Monocyte (primary cell): ENCODE data around the genes SLC31A2 and COL27A1.

GRCh38 chr9:112429978-112430444, 50.1 kb downstream of the HSDL2 start:
- PRO-cap, 2 experiments: no peak in any of the 2 experiments

DNA sequence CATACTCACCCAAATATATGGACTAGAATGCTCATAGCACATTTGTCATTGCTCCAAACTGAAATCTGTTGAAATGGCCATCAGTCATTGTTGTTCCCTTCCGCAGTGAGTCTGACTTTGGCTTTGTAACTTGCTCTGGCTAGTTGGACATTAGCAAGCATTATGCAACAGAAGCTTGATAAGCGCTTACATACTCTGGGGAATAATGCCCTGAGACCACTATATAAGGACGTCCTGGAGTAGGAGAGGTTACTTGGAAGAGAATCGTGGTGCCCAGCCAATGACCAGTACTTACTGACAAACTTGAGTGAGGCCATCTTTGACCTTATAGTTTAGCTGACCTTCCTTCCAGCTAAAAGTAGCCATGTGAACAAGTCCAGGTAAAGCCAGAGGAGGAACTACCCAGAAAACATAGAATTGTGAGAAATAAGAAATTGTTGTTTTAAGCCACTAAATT, 9.1 kb downstream of the KIAA1958 start:
- PRO-cap, 2 experiments: peak in 1 of 2 experiments; most common plus-strand start position 252 of the sequence (in 1)

DNA sequence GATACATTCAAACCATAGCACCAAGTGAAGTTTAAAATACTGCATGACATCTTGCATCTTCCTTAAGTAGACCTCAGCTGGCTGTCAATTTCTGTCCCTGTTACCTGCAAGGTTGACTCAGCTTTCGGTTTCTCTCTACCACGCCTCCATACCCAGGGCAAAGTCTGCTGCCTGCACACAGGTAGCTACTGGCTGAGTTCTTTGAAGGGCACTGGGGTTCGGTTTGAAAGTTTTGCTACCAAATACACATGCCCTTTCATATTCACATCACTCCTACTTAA, 69.5 kb downstream of the KIAA1958 start:
- PRO-cap, 2 experiments: no peak in any of the 2 experiments

GRCh38 chr9:112753655-112754170, 3.2 kb downstream of the SNX30 start:
- PRO-cap, 2 experiments: no peak in any of the 2 experiments

GRCh38 chr9:112760337-112760698, 9.8 kb downstream of the SNX30 start:
- PRO-cap, 2 experiments: no peak in any of the 2 experiments

GRCh38 chr9:112809218-112810003, 58.9 kb downstream of the SNX30 start:
- PRO-cap, 2 experiments: peak in 1 of 2 experiments; most common plus-strand start chr9:112809768 (in 1)

DNA sequence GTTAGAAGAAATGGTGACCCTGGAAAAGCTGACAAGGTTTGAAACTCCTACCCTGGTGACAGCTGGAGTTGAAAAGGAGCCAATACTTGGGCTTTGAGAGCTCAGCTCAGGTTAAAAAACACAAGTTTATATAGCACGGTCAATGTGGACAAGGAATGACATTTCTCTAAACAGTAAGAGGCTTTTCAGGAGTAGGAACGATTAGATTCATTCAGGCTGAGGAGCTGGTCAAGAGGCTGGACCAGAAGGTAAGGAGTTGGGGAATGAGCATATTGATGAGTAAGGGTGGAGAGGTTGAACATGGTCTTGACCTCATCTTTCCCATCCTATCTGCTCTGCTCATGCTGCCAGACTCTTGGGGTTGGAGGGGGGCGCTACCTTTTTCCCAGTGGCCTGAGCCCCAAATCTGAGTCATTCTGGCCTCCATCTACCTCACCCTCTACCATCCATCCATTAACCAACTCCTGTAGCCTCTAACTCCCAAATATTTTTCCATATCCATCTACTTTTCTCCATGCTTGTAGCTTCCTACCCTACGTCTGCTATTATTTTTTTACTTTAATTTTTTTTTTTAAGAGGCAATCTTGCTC, 13.4 kb downstream of the SLC46A2 start:
- PRO-cap, 2 experiments: peak in 1 of 2 experiments; most common plus-strand start position 353 of the sequence (in 1)

DNA sequence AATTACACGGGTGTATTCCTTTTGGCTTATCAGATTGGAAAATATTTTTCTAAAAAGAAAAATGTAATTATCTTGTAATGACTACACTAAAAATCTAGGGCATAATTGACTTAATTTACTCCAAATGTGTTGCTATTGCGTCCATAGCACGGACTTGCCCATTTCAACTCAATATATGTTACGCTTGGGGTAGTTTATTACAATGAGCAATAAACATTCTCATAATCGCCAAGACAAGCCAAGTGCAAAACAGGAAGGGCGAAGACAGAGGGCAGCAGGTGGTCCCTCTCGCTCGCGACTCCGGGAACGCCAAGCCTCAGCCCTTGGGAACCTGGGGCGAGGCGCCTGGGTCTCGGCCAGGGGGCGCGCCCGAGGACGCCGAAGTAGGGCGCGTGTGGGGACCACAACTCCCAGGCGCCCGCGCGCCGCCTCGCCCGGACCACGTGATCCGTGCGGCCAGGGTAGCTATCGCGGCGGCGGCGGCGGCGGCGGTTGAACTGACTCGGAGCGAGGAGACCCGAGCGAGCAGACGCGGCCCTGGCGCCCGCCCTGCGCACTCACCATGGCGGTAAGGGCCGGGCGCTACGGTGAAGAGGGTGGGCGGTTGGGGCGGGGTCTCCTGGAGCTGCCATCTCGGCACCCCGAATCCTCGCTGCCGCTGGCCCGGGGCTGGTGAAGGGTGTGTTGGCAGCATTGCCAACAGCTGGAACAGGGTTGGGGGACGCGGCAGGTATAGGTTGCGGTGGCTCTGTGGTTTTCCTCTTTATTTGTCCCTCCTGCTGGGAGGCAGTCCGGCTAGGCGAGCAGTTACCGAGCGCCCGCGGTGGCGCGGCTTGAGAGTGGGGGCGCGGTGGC, at the start of gene SLC31A2:
Gene SLC31A2 (plus strand): TSS at position 495 of the 855 bp plus-strand sequence.
- PRO-cap, 2 experiments: peak in 2 of 2 experiments; most common plus-strand start position 500 of the sequence (in 2); most common minus-strand start position 321 of the sequence (in 1)

DNA sequence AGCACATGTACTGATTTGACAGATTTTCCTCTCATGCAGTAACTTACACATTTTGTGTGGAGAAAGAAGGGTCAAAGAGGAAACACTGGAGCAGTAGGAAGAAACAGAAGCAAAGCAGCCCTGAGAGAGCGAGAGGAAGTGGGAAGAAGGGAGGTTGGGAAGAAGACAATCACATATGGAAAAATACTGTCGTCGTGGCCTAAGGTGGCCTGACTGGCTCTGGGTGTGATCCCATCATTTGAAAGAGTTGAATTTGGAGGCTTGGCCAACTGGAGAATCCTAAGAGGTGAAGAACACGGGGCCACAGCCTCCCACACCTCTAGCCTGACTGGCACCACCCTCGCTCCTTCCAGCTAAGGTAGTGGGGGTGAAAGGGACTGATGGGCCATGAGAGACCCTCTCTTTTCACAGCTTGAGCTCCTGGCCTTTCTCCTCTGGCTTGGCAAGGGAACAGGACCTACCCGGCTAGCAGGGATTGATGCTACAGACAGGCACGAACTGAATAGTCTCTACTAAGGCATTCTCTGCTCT, 15.7 kb downstream of the SLC31A2 start:
- PRO-cap, 2 experiments: peak in 1 of 2 experiments; most common plus-strand start position 277 of the sequence (in 1)

DNA sequence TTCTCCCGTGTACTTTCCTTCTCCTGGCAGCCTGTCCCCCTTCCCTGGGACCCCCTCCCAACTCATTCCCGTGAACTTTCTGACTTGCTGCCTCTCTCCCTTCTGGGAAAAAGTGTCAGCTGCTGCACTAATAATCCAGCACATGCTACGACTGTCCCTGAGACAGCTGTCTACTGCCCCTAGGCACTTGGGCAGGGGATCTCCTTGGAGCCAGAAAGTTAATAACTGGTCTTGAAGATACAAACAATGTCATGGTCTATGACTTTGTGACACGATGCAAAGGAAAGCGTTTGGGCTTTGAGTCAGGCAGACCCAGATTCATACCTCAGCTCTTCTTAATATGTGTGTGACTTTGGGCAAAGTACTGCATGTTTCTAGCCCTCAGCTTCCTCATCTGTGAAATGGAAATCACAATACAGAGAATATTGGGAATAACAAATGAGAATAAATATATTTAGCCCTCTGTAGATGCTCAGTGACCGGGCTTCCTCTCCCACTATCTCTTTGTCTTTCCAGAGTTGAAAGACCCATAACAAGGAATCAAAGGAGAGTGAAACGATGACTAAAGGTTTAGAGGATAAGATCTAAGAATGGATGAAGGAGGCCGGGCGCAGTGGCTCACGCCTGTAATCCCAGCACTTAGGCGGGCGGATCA, 10.2 kb upstream of the RNF183 start:
- PRO-cap, 2 experiments: no peak in any of the 2 experiments

DNA sequence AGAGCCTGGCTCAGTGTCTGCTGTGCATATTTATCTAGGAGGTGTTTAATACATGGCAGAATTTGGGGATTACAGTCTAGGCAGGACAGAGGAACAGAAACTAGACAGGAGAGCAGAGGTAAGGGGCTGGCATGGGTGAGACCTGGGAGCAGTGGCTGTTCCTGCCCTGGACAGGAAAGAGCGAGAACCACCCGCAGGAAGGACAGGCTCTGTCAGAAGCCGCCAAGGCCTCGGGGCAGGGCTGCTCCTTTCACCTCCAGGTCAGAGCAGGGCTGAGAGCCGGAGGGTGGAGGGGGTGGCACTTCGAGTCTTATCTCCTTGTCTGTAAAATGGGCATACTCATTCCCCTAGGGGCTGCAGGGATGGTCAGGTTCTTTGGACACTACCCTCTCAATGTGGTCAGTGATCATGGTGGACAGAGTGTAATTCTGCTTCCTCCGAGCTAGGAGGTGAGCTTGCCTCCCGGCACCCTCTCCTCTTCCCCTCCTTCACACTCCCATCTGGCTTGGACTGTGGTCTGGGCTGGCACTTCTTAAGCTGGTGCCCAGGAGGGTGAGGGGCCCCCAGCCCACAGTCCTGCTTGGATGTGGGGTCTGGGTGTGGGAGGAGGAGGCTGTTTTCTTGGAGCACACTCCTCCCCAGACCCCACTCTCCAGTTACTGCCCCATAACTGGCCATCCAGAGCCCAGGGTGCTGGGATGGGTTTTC, 39.6 kb downstream of the RGS3 start:
- PRO-cap, 2 experiments: no peak in any of the 2 experiments

DNA sequence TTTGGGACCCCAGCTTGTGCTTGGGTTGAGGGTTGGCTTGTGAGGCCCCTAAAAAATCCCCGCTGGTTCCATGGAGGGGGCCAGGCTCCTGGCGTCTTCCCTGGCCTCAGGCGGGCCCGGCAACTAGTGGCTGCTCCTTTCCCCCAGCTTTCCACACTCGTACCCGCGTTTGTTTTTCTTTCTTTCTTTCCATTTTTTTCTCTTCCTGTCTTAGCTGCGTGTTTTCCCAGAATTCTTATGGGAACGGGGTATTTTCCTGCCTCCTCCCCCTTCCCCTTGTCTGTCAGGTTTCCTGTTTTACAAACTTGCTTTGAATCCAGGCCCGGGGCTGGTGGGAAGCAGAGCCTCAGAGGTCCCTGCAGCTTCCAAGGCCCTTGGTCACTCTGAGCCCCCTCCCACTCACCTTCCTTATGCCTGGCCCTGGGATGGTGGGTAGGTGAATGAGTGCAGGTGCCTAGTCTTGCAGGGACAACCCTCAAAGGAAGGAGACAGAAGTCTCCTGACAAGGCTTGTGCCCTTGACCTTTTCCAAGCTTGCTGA, 40.3 kb downstream of the RGS3 start:
- PRO-cap, 2 experiments: no peak in any of the 2 experiments

- PRO-cap, 2 experiments: no peak in any of the 2 experiments
Observed at GRCh38 chr9:113511897-113512791, 48.6 kb downstream of the RGS3 start.

DNA sequence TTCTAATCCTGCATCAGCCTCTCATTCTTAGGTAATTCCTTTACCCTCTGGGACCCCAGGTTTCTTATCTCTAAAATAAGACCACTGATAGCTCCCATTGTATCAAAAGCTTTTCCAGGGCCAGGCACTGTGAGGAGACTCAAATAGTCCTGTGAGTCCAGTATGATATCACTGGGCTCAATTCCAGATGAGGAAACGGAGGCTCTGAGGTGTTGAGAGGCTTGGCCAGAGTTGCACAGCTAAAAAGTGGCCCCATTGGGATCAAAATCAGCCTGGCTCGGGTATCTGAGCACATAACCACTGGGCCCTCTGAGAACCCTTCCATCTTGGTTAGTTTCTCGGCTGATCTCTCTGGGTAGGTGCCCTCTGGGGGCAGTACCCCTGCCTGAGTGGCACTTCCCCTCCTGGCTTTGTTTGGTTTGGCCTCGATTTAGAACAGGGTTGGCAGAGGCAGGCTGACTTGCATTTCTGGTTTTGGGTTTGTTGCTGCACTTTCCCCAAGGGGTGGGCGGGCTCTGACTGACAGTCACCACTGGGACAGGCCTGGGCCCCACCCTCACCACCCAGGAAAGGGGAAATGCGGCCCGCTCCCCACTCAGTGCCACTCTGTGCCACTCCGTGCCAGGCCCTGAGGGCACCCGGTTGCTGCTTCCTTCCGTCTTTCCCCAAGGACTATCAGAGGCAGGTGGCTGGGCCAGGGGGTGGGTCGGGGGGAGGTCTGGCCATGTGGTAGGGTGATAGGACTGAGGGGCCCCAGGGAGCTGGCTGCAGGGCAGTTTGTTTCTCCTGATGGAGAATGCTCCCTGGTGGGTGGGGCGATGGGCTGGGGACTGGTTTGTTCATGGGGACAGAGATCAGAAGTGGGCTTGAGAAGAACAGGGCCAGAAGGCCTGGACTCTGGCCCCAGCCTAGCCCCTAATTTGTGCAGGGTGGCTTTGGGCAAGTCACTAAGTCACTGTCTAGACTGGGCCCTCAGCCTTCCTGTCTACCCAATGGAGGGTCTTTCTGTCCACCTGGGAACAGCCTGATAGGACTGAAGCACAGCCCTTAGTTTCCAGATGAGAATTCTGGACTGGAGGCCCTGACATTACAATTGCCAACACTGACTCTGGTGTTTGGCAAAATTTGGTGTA, 117.2 kb downstream of the RGS3 start:
- PRO-cap, 2 experiments: peak in 2 of 2 experiments; most common plus-strand start position 601 of the sequence (in 2); most common minus-strand start position 351 of the sequence (in 2)

- PRO-cap, 2 experiments: no peak in any of the 2 experiments
Observed at GRCh38 chr9:113597864-113598847, 134.6 kb downstream of the RGS3 start.

- PRO-cap, 2 experiments: no peak in any of the 2 experiments
Observed at GRCh38 chr9:113675382-113676034, 200.6 kb upstream of the ZNF618 start.

DNA sequence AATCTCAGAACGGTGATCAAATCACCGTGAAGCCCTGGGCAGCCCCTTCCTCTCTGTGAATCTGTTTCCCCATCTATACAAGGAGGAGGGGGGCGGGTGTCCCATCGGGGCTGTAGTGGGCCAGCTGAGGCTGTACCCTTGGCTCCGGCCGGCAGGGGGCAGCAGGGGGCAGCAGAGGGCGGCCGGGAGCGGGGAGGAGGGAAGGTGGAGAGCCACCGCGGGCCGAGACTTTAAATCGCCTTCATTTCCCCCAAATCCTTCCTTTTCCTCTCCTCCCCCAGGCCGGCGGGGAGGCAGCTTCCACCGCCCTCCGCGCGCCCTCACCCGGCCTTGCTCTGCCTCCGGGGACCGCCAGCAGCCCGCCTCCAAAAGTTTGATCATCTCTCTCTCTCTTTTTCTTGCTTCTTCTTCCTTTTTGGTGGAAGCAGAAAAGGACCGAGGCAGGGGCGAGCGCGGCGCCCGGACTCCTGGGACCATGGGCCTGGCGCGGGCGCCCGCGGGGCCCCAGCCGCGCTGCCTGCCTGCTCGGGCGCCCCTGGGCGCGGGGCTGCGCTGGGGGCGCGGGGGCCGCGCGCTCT, at the start of gene COL27A1:
Gene COL27A1 (plus strand): TSS at position 261 of the 578 bp plus-strand sequence.
- PRO-cap, 2 experiments: no peak in any of the 2 experiments

GRCh38 chr9:114264784-114265728, 57.8 kb upstream of the ORM1 start:
- PRO-cap, 2 experiments: no peak in any of the 2 experiments

DNA sequence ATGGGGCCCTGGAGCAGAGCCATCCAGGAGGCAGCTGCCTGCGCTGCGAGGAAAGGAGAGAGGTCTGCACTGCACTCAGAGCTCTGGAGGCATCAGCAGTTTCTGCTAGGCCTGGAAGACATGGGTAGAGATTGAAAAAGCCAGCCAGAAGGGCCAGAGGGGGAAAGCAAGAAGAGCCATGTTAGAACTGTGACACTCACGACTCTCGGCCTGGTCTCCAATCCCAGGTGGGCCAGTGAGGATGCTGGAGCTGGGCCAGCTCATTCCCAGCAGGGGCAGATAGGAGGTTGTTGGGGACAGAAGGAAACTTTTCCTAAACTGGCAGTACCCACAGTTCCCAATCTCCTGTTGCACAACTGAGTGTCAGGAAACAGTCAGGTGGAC, 8.0 kb upstream of the ORM1 start:
- PRO-cap, 2 experiments: no peak in any of the 2 experiments

DNA sequence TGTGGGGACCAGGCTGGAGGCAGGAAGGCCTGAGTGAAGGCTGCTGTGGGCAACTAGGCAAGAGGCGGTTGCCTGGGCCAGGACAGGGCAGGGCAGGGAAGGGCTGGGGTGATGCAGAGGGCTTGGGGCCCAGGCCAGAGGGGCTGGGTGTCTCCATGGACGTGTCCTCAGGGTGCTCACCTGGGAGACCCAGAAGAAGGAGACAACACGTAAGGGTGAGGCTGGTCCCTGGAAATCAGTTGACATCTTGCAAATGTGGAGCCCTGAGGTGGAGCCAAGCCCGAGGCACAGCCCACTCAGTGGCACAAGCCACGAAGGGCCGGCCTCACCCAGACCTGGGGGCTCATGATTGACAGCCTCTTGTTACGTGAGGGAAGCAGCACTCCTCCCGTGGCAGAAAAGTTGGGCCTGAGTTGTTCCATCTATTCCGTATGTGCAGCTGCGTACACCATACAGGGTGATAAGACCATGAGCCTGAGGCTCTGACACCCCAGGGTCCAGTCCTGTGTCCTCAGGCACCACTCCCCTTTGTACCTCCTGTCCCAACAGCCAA, 2.1 kb upstream of the ORM2 start:
- PRO-cap, 2 experiments: no peak in any of the 2 experiments